Metastatic Breast Carcinoma in the Ovary (tissue), 3 donors: ENCODE measurements around the genes FBN1, CEP152 and DTWD1.

DNA sequence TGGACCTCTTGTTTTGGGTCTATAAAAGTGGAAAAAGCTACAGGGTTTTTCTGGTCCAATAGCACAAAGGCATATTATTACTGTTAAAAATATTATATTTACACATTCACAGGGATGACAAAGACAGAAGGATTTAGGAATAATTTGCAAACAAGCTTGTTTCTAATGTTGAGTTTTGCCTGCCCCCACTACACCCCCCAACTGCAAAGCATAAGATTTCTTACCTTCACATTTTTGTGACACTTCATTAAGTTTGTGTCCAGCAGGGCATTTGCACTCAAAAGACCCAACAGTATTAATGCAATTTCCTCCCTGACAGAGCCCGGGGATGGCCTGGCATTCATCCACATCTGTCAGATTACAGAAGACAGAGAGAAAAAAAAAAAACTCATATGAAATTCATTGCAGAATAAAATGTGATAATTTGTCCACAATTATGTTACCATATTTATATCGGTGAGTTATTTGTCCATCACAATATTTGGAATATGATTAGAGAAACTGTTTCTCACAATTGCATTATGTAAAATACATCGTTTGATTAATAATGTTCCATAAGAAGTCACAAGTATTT, 111.6 kb downstream of the FBN1 start:
- PRO-cap, 3 experiments: no peak in any of the 3 experiments

DNA sequence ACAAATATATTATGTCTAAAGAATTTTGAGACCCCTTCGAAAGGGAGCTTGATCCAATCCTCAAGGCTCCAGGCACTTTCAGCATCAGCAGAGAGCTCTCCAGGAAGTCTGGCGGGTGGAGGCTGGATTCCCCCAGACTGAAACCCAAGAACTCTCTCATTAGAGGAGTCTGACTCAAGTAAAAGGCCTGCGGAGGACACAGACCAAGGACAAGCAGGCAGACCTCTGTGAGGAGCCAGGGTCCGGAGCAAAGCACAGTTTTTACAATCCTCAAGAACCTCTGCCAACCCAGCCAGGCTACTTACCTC, 86.3 kb downstream of the FBN1 start:
- PRO-cap, 3 experiments: peak in 1 of 3 experiments; most common plus-strand start position 206 of the sequence (in 1); most common minus-strand start position 110 of the sequence (in 1)

DNA sequence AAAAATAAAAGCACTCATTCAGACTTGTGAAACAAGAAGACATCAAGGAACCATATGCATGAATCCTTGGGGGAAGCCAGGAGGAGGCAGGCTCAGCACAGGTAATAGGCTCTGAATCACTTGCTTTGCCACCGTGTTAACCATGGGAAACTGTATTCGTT, 42.4 kb downstream of the FBN1 start:
- PRO-cap, 3 experiments: no peak in any of the 3 experiments

DNA sequence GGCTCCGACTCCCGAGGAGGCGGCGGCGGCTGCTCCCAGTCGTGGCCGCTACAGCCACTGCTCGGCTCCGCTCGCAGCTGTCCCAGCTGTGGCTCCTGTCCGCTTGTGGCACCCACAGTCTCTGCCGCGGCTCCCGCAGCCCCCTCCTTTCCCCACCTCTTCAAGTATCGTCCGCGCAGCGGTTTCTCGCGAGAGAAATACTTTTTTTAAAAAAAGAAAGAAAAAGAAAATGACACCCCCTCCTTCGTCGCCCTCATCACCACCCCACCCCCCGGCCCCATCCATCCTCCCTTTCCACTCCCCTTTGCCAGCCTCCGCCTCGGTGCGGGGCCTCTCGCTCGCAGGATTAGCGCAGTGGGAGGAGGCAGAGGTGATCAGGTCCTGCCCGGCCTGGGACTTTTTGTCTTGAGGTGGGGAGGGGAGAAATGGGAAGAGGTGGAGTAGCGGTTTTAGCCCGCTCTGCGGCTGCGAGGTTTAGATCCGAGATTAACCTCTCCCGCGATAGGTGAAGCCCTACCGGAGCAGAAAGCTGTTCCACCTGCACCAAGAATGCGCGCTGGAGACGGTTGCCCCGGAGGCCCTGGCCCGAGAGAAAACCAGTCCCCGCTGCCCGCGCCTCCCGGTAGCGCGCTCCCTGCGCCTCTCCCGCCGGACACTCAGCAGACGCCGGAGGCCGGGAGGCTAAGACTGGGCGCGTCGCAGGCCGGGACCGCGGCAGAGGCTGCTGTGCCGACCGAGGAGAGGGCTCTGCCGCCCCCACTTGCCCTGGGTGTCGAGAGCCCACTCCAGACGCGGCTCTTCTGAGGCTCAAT, at the start of gene FBN1:
Gene FBN1 (minus strand): TSS at position 123 of the 812 bp plus-strand sequence.
- PRO-cap, 3 experiments: peak in 3 of 3 experiments; most common plus-strand start position 310 of the sequence (in 3); most common minus-strand start position 123 of the sequence (in 3)

GRCh38 chr15:48810450-48811574, at the start of gene CEP152:
TSS of gene CEP152 (minus strand) at chr15:48811069.
- PRO-cap, 3 experiments: peak in 3 of 3 experiments; most common plus-strand start chr15:48810548 (in 1); most common minus-strand start chr15:48811079 (in 3)

DNA sequence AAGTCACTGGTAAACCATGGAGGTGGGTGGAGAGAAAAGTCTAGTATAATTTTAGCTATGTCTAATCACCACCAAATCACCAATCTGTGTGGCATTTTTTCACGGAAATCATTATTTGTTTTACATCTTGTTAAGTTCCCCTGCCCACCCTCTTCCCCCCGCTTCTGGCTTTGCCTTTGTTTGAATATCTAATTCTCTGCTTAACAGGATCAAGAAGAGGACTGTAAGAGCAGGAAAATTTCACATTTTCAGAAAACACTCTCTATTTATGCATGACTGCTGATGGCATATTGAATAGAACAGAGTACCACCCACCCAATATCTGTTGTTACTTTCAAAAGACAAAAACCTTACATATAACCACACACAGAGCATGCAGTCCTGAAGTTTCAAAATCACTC, 17.3 kb downstream of the COPS2 start:
- PRO-cap, 3 experiments: no peak in any of the 3 experiments

DNA sequence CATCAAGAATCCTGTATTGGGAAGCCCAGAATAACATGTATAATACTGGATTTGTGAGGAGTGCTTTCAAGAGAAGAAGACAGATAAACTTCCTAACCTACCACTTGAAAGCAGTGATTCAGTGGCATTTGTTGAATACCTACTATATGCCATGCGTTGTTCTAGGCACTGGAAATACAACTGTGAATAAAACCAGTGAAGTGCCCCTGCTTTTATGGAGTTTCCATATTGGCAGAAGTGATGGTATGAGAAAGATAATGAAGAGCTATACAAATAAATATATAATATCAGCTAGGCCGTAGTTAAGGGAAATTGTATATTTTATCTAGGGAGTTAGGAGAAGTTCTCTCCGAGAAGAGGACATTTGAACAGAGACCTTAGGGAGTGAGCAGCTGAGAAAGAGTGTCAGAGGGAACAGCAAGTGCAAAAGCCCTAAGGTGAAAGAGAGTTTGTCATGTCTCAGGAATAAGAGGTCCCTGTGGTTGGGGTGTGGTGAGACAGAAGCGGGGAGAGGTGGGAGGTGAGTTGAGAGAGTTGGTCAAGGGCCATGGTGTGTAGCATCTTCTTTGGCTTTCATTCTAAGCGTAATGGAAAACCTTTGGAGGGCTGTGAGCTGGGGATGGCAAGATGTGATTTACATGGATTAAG, 76.8 kb downstream of the GALK2 start:
- PRO-cap, 3 experiments: no peak in any of the 3 experiments

- PRO-cap, 3 experiments: no peak in any of the 3 experiments
Observed at GRCh38 chr15:49421813-49422571, 1.1 kb upstream of the FGF7 start.

GRCh38 chr15:49620557-49621635, at the start of gene DTWD1:
TSS of gene DTWD1 (plus strand) at chr15:49621048.
- PRO-cap, 3 experiments: peak in 3 of 3 experiments; most common plus-strand start chr15:49621048 (in 3); most common minus-strand start chr15:49620844 (in 3)

DNA sequence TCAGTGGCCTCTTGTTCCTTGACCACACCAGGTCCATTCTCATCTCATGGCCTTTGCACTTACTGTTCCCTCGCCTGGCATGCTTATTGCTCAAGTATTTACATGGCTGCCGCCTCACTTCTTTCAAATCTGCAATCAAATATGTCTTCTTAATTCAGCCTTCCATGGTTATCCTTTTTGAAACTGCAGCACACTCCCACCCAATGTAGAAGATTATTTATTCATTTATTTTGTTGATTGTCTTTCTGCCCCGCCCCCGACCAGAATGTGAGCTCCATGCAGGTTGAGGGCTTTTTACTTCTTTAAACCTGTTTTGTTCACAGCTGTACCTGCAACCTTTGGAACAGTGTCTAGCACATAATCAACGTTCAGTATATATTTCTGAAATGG, 30.6 kb downstream of the ATP8B4 start:
- PRO-cap, 3 experiments: no peak in any of the 3 experiments

- PRO-cap, 3 experiments: no peak in any of the 3 experiments
Observed at GRCh38 chr15:50110306-50110626, 8.8 kb downstream of the ATP8B4 start.

DNA sequence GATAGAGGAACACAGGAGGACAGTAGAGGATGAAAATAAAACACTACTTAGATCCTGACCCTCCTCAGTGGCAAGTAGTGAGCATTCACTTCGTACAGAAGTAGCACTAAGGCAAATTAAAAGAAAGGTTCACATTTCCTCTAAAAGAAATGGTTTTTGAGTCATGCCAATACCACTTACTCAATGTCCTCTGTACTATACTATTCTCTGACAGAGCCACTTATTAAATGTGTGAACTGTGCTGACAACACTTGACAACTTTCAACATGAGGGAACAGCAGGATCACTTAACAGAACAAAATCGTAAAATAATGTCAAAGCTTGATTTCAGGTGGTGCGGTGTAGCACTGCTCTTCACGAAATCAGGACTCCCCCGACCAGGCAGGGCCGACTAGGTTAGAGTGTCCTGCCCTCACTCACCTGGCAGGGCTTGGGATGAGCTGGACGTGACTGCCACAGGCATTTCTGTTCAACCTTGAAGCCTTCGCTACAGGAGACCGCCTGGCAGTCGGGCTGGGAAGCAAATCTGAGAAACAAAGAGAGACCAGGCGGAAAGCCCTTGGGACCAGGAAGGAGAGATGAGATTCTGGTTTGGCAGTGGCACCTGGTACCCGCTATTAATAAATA, 671 bp upstream of the SLC27A2 start:
- PRO-cap, 3 experiments: no peak in any of the 3 experiments

DNA sequence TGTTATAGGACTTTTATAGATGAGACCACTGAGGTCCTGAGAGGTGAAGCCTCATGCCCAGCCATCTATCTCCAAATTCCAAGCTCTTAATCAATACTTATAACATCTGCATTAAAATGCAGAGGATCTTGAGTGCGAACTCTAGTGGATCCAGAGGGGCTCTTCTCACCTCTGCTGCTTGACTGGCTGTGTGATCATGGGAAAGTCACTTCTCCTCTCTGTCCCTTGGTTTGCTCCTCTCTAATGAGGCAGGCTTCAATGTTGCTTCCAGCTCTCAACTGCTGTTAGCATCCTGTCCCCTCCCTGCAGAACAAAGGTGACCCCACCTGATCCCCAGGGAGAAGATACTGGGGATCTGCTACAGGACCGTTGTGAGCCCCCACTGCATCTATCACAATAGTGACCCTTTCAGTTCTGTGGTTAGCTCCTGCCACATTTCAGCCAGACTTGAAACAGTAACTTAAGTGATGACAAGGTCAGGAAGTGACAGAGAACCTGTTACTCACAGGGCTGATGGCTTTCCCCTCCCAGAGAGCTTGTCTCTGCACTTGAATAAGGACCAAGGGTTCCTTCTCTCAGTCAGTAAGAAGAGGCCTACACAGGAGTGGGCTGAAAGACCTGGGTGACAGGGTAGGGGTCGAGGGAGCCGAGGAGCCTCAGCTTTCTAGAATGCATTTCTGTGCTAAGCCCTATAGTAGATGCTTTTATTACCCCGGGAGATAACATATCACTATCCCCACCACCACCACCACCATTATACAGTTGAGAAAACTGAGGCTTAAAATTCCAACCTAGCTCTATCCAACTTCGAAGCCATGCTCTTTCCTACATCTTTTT, 1.4 kb downstream of the SLC27A2 start:
- PRO-cap, 3 experiments: no peak in any of the 3 experiments

DNA sequence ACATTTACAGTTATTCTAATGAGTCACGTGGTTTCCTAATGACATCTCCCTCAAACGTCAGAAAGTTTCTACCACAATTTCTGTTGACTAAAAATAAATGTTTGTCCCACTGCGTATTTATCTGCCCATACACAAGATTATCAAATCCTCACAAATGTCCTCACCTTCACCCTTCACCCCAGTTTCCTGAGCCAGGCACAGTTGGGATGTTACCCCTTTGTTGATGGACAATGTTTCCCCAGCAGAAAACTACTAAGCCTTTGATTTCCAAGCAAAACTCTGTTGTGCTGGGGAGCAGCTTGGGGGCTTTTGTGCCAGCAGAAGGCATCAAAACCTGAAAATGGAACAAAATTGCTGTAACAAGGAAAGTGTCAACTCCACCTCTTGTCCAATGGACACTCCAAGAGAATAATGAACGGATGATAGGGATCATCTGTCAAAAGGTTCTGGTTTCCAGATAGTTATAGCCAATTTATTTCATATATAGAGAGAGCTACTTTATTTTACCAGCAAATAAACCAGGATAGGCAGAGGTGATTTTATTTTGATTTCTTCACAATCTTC, 16.2 kb downstream of the HDC start:
- PRO-cap, 3 experiments: no peak in any of the 3 experiments

GRCh38 chr15:50351398-50352279, 3.4 kb downstream of the GABPB1 start:
- PRO-cap, 3 experiments: no peak in any of the 3 experiments

GRCh38 chr15:50355848-50355997, 725 bp upstream of the GABPB1 start:
- PRO-cap, 3 experiments: no peak in any of the 3 experiments

- PRO-cap, 3 experiments: no peak in any of the 3 experiments
Observed at GRCh38 chr15:50560896-50561457, 14.5 kb upstream of the USP50 start.

DNA sequence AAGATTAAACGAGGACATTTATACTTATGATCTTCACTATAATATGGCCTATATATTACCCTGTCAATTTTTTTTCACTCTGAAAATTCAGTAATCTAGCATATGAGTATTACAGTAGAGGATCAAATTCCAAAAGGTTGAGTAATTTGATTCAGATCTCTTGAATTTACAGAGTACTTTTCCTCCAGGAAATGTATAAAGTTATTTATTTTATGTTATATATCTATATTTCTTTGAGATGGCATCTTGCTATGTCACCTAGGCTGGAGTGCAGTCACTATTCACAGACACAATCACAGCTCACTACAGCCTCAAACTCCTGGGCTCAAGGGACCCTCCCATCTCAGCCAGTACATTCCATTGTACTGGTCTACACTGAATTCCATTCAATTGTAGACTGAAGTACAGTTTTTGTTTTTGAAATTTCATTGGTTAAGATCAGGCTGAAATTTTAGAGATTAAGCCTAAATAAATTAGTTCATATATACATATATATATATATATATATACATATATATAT, 16.3 kb upstream of the TRPM7 start:
- PRO-cap, 3 experiments: no peak in any of the 3 experiments

GRCh38 chr15:50720523-50720885, 33.9 kb upstream of the TRPM7 start:
- PRO-cap, 3 experiments: no peak in any of the 3 experiments

- PRO-cap, 3 experiments: no peak in any of the 3 experiments
Observed at GRCh38 chr15:50857729-50858198, 50.7 kb upstream of the AP4E1 start.